Daoy (cell line): ENCODE measurements around the gene SPESP1.

- RAMPAGE, long total RNA, result no peak
Measured at GRCh38 chr15:67915379-67916090, 90.2 kb downstream of the SKOR1 start.

DNA sequence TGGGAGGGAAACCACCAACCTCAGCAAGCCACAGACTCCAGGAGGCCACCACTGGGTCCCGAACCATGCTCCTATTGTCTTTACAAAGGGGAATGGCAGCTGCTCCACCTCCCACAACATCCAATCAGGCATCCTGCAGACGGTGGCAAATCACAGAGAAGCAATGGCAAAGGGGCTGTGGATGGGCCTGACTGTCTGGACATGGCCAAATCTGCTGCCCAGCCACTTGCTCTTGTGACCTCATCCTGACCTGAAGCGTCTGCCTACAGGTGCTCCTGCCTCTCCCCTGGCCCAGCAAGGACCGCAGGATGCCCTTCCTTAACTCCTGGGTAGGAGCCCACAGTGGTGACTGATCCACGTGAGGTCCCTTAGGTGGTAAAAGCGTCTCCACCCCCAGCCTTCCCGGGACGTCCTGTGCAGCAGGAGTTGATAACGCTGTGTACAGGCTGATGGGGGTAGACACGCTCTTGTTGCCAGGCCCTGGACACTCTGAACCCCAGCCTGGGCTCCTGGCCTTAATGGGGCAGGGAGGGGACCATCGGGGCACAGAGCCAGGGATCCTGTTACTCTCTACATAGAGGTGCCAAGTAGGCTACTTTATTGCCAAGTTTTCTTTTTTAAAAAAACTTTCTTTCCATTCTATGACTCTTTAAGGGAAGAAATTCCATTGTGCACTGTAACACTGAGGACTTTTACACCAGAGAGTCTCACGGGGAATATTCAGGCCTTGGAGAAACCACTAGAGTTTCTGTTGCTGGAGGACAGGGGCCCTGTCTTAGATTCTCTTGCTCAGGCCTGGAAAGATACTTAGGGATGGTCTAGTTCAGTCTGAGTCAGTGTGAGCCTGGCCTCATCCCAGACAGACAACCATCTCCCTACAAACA, 110.2 kb upstream of the PIAS1 start:
- RAMPAGE, long total RNA, result no peak

DNA sequence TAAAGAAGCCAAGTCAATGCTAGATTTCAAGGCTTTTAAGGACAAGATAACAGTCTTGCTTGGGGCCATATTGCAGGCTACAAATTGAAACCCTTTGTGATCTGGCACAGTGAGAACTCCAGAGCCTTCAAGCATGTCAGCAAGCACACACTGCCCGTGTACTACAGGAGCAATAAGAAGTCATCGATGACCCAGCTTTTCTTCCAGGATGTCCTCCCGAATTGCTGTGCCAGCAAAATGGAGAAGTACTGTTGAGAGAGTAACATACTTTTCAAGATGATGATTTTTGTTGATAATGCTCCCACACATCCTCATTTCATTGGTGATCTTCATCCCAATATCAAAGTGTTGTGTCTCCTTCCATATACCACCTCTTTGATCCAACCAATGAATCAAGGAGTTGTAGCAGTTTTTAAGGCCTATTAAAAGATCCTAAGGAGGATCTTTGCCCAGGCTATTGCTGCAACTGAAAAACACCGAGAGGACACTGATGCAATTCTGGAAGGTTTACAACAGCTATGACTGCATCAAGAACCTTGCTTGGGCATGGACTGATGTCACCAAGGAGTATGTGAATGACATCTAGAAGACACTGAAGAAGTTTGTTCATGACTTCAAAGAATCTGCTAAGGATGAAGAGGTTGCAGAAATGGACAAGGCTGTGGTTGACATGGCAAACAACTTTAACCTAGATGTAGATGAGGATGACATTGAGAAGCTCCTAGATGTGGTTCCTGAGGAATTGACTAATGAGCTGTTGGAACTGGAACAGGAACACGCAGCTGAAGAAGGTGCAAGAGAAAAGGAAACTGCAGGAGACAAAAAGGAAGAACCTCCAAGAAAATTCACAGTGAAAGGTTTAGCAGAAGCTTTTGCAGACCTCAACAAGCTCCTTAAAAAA, 20.1 kb downstream of the CALML4 start:
- RAMPAGE, long total RNA, result no peak

DNA sequence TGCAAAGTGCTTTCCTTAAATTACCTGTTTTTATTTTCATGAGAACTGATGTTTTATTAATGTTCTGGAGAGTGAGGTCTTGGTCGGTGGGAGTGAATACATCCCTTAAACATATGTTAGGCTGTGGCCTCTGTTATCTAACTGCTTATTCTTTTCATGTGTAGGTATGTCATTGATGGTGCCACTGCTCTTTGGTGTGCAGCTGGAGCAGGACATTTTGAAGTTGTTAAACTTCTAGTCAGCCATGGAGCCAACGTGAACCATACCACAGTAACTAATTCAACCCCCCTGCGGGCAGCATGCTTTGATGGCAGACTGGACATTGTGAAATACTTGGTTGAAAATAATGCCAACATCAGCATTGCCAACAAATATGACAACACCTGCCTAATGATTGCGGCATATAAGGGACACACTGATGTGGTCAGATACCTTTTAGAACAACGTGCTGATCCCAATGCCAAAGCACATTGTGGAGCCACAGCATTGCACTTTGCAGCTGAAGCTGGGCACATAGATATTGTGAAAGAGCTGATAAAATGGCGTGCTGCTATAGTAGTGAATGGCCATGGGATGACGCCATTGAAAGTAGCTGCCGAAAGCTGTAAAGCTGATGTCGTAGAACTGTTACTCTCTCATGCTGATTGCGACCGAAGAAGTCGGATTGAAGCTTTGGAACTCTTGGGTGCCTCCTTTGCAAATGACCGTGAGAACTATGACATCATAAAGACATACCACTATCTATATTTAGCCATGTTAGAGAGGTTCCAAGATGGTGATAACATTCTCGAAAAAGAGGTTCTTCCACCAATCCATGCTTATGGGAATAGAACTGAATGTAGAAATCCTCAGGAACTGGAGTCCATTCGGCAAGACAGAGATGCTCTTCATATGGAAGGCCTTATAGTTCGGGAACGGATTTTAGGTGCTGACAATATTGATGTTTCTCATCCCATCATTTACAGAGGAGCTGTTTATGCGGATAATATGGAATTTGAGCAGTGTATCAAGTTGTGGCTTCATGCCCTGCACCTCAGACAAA, 12.2 kb downstream of the FEM1B start:
- RAMPAGE, long total RNA, result no peak

DNA sequence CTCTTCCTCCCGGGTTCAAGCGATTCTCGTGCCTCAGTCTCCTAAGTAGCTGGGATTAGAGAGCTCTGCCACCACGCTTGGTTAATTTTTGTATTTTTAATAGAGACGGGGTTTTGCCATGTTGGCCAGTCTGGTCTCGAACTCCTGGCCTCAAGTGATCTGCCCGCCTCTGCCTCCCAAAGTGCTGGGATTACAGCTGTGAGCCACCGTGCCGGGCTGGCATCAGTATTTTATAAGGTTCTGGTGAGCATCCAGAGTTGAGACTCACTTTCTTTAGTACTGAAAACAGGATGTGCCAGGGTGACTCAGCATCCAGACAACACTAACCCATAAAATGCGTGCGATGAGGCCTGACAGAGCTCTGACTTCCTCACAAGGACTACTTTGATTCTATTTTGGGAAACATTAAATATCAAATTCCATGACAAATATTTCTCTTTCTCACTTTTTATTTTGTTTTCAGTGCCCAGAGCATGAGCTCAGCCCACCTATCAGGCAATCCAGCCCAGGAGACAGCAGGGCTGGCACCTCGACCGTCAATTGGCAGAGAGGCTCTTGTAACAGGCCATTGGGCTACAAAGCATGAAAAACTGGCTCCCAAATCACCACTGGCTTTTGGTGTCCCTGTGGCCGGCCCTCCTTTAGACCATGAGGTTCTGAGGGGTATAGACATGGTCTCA, 74.9 kb downstream of the FEM1B start:
- RAMPAGE, long total RNA, result no peak

DNA sequence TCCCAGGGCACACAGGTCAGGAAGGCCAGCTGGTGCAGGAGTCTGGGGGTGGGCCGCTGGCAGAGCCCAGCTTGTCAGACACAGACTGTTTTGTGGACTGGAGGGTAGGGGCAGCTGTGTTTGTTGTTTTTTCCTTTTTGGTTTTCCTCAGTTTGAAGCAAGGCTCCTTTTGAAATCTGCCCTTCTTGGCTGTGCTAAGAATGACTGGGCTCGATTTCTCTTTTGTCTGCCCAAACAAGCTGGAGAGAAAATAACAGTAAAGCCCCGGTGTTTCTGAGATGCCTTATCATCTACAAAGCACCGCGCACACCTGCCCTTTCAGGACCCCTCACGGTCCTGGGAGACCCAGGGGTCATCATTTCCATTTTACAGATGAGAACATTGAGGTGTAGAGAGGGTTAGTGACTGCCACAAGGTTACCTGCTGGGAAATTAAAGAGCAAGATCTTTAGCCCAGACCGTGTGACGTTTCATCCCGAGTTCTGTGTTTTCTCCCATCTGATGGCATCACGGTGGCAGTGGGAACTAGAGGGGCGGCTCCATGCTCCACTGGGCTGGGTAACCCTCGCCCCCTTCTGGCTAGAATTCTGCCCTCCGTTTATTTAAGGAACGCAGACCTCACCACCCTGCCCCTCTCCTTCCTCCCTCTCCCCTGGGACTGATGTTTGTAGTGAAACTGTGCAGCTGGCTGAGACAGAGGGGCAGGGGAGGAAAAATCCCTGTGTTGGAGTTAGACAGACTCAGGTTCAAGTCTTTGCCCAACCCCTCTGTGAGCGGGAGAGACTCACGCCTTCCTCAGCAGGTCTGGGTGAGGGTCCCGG, 65.8 kb downstream of the ITGA11 start:
- RAMPAGE, long total RNA, result no peak

DNA sequence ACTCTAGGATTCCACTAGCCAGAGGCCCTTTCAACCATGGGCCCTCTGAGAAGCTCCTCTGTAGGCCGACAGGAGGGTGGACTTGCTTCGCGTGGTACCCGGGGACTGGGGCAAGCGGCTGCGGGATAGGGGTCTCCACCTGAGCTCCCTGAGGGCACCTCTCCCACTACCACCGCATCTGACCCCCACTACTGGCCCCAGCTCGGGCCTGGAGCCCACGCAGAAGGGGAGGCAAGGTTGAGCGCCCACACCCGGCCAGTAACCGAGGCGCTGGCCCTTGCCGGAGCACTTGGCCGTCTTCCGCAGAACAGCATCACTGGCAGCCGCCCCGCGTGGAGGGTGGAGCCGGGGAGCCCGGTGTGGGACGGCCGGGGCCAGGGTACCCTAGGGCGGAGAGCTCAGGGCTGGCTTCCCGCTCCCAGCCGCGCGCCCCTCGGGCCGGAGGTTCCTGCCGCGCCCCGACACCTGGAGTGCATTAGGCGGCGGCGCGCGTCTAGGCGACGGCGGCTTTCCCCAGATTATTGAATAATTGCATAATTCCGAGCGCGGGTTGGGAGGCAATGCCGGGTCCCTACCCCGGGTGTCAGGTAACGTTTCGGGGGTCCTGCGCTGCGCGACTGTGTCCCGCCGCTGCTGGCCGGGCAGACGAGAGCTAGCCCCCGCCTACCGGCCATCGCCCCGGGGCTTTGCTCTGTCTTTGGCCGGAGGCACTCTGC, 1.0 kb downstream of the ITGA11 start:
- RAMPAGE, long total RNA, result no peak

- RAMPAGE, long total RNA, result no peak
Measured at GRCh38 chr15:68543136-68543514, 35.7 kb upstream of the CORO2B start.

- RAMPAGE, long total RNA, result no peak
Measured at GRCh38 chr15:68599619-68600170, 20.9 kb downstream of the CORO2B start.

DNA sequence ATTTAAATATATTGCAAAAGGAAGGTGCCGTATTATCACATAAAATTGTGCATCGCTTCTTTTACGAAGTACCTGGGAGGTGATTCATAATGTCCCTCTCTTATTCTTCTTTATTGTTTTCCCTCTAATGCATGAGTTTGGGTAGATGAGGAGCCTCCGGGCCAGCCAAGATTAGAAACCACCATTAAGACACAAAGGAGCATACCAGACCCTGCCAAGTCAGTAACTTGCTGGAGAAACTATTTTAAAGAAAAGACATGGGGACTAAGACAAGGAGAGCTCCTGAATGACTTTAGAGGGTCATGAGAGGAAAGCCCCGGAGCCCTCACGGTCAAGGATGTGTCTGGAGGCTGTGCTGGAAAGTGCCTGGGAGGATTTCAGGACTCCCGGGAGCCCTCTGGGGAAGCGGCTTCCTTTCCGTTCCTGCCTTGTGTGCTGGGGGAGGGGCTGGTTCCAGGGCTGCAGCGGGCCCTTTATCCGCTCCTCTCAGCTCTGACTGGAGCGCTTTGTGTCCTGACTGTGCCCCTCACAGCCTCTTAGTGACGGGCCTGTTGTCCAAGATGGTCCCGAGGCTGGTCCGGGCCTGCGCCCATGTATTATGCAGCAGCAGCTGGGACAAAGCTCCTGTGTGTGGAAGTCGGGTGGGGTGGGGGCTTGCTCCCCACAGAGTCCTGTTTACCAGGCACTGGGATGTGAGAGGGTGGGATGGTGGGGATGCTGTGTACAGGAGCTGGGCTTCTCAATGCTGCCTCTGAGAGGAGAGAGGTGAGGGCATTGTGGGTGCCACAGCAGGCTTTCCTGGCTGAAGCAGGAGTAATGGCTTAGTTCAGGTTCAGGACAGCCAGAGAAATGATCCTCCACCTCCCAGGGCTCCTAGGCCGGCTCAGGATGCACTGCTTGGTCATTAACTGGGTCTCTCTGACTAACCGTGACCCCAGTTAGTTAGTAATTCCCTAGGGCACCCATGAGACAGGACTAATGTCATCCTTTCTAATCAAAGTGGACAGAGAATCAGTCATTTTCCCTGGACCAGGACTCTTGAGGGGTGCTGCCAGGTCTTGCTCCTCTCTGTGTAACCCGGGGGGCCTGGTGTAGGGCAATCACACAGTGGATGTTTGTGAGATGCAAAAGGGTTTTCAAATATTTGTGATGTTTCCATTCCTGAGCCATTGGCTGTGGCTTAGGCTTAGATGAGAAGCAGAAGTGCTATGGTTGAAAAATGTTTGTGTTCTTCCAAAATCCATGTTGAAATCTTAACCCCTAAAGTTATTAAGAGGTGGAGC, 35.9 kb downstream of the CORO2B start:
- RAMPAGE, long total RNA, result no peak

DNA sequence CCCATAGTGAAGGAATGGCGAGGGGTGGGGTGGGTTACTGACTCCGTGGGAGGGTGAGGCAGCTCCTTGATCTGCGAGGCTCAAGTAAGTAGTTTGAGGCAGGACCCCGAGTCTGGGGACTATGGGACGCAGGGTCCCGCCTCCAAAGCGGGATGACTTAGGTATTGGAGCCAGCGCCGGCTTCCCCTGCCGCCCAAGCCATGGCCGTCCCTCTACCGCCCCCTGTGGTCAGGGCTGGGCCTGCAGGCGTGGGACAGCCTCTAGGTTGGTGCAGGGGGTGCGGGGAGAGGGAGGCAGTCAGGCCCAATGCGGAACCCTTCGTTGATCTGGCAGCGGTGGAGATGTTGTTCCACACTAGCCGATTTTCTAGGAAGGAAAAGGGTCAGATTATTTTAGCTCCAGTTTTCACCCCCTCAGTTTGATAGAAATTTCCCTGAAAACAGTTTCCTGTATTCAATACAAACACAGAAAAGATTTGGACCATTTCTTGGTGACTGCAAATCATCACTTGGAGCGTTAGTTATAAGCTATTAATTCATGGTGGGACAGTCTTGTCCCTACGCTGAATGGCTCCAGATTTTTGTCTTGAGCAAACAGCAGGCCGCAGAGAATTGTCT, 72.4 kb downstream of the CORO2B start:
- RAMPAGE, long total RNA, result no peak

DNA sequence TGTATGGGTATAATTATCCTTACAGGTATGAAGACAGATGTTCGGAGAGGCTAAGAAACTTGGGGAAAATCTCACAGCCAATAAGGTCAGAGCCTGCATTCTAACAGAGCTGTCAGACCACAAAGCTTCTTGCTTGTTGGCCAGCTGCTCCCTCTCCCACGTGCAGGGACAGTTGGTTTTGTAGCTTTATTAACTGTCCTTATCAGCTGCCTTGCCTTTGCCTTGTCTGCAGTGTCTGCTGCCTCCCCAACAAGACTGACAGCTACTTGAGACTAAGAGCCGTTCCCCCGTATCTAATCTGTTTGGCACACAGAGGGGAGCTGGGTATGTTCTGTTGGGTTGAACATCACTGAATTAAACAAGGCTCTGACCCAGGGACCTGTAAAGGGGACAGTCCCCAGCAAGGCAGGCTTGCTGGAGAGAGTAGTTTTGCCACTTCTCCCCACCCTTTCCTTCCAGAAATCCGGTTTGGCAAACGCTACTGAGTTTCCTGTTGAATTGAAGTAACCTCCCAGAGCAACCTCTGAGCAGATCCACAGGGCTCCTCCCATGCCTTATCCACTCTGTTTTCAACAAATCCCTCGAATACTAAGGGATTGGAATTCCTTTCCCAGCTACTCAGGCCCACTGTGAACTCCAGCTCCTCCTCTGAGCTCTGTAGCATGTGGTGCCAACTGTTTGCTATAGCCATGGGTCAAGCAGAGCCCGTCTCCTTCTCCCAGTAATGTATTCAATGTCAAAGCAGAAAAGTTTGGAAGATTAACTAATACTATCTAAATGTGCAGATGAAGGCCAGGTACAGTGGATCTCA, 116.1 kb downstream of the ANP32A start:
- RAMPAGE, long total RNA, result no peak

DNA sequence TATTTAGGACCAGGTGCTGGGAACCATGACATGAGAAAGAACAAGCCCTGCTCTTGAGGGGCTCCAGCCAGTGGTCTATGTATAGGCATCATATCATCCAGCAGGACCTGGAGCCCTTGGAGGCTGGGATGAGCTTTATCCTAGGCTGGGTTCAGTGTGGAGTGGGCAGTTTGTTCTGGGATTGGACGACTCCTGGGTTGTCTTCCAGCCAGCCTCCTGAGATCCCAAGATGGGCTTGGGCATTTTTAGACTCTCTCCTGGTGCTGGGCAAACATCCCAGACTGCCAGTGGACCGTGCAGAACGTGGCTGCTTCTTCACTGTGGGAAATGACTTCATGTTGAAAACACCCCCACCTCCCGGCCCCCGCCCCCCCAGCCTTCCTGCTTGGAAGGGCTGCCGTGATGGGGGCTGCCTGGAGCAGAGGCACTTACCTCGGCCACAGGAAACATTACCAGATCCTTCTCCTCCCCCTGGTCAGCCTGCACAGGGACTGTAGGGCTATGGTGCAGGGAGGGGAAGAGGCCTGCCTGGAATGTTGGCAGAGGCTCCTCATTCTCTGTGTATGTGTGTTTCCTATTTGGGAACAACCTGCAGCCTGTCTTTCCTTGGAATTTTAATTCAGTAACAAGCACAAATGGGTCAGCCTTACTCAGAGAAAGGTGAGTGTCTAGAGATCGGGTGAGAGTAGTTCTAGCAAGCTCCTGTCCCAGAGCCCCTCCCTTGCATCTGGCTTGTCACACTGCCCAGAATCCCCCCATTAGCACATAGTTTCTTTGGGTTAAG, 90.9 kb downstream of the ANP32A start:
- RAMPAGE, long total RNA, result no peak

- RAMPAGE, long total RNA, result no peak
Measured at GRCh38 chr15:68776311-68777371, 44.1 kb downstream of the ANP32A start.

DNA sequence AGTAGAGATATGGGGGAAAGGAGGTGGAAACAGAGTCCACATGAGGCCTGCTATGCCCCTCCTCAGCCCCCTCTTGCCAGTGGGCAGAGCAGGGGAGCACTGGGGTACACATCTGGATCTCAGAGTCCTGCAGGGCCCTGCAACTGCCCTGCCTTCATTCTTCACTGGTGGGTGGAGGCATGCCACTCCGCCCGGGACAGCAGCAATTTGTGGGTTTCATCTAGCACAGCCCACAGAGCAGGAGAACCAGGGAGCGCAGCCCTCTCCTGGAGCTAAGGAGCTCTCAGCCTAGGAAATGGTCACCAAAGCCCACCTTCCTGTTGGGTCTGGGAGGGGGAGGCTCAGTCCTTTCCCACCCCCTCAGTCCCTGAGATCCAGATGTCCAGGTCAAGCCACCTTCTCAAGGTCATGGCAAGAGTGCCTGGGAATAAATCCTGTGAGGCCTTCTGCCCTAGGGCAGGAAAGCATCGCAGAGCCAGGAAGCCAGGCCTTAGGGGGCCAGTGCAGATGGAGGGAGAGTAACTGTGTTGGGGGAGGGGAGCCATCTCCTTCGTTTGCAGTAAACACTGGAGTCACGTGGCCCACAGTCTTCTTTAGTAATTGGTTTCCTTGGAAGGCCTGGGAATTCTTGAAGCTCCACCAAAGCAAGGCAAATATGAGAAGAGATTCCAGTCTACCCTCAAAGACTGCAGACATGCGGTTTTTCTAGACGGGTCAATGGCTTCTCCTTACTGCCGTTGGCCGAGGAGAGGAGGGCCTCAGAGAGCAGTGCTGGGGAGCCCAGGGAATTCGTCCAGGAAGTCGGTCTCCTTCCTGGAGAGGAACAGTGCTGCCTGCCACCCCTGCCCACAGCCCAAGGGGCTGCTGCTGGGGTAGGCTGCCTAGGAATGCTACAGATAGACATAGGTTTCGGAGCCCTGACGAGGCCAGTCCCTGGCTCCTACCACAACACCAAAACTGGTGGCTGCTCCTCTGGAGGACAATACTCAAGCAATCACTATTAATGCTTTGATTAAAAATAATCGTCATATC, 30.8 kb downstream of the ANP32A start:
- RAMPAGE, long total RNA, result no peak

DNA sequence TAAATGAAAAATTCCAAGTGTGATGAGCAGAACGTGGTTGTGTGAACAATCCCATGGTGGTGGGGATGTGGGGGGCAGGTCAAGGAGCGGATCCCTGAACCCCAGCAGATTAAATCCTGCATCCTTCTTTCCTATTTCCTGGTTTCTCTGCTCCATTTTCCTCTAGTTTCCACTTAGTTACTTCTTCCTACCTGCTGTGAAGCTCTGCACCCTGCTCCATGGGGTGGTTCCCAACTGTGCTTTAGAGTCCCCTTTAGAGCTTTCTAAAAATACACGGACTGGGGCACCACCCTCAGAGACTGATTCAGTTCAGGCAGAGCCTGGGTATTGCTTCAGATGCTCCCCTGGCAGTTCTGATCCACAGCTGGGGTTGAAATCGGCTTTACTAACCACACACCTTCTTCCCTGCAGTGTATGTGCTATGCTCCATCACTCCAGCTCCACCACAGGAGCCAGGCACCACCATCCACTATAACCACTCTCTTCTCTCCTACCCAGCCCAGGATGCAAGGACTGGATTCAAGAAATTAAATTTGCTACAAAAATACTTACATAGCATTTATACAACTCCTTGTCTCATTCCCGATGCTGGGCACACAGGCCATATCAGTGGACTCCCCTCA, 12.6 kb downstream of the ANP32A start:
- RAMPAGE, long total RNA, result no peak

GRCh38 chr15:68808586-68809738, 11.7 kb downstream of the ANP32A start:
- RAMPAGE, long total RNA, result no peak

GRCh38 chr15:68821711-68822555, 1.2 kb upstream of the ANP32A start:
- RAMPAGE, long total RNA, result no peak

- RAMPAGE, long total RNA, result no peak
Measured at GRCh38 chr15:68929812-68931267, at the start of gene SPESP1. Gene SPESP1, plus strand, starts transcription at chr15:68930525.

DNA sequence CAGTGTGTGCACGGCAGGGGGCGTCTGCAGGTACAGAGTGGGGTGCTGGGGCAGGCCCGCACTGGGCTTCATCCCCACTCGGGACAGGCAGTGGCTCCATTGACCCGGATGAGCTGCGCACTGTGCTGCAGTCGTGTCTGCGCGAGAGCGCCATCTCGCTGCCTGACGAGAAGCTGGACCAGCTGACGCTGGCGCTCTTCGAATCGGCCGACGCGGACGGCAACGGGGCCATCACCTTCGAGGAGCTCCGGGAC, 16.9 kb downstream of the NOX5 start:
- RAMPAGE, long total RNA, result no peak